ENCODE results near the genes RAB1A and CNRIP1.

GRCh38 chr2:64402823-64403295, 51.1 kb upstream of the LGALSL start:
- PRO-cap: no peak

DNA sequence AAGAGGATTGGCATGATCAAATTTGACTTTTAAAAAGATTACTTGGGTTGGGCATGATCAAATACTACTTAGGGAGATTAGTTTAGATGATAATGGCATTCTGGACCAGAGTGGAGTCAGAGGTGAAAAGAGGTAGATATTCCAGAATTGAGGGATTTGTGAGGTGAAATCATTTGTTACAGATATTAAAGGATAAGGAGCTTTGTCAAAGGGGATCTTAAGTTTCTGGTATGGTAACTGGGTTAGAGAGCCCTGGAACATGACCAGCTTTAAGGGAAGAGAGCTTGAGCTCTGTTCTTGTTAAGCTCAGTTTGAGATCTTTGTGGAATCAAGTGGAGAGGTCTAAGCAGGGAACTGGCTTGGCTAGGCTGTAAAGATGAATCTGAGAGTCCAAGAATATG, 8.2 kb downstream of the AFTPH start:
- PRO-cap: no peak

- PRO-cap: no peak
Observed at GRCh38 chr2:64551306-64552143, 27.4 kb downstream of the AFTPH start.

DNA sequence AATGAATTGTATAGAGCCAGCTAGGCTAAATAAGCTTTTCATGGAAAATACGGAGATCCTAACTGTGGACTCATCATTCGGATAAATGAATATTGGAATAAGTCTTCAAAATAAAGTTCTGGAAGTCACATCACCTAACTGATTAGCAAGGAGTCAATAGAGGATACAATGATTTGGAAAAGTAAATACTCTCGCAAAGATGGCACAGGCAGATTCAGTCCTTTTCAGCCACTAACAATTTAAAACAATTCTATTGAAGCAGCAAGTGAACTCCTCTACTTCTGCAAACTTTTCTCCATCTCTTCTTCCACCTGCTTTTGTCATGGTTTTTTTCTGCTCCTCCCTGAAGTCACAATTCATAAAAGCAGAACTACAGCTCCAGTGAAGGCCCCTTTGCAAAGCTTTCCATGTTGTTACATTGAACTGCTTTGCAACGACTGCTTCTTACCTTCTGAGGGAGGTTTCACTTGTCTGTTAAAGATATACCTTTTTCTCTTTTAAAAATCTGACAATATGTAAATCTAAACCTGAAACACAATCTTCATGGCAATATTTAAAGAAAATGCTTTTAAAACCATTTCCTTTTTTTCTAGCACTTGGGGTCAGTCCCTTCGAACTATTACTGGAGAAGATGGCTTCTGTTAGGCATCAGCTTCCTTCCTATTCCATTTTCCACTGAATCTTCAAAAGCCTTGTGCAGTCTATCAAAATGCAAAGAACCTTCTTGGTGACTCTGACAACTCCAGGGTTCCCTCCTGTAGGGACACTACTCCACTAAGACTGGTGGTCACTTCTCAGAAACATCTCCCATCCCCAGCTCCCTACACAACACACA, 3.7 kb upstream of the SERTAD2 start:
- PRO-cap: no peak

- PRO-cap: unidirectional peak, plus-strand start at chr2:64679823
Observed at GRCh38 chr2:64679644-64680136, 26.0 kb upstream of the SERTAD2 start.

- PRO-cap: no peak
Observed at GRCh38 chr2:64838680-64839223, 150.4 kb upstream of the SLC1A4 start.

DNA sequence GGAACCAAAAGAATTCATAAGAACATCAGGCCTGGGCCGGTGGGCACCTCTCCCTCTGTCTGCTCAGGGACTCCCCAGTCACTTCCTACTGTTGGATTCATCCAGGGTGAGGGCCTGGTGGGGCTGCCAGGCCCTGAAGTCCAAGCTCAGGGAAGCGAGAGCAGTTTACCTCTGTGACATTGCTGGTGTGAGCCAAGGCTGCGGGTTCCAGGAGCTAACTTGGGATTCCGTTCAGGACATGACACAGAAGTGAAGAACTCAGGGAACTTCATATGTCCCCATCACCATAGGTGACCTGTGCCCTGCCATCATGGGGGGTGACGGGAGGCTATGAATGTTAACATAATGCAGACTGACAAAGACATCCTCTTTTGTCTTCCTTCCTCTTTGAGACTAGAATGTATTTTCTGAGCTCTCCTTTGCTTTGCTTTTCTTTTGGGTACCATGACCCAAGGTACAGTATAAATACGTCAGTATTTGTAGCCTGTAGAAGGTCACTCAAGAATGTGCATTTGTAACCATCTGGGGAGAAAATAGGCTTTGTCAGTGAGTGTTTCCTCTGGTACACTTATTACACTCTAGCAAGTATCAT, 130.5 kb upstream of the SLC1A4 start:
- PRO-cap: unidirectional peak, plus-strand start at position 367 of the sequence

GRCh38 chr2:64866713-64867240, 122.4 kb upstream of the SLC1A4 start:
- PRO-cap: no peak

DNA sequence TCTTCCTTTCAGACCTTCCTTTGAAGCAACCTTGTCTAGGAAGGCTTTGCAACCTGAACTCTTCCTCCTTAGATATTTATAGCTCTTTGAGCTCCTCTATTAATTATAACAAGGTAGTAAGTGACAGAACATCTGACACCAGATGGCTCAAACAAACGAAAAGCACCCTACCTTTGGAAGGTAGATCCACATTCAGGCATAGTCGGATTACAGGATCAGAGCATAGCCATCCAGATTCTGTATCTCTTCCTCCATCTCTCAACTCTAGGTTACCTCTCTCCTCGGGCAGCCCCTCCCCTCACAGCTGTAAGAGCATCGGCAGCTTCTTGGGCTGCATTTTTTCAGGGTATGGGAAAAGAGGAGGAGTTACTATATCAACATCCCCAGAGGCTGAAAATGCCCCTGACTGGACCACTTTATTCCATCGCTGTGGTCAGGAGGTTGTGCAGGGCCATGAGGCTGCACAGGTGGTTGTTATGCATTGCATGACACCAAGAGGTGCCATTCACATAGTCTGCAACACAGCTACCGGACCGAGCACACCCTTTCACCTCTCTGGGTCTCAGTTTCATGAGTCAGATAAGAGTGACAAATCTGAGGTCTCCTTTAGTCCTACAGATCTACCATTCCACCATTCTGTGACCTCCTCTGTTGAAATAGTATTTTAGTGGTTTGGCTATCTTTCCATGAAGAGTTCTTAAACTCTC, 56.9 kb upstream of the SLC1A4 start:
- PRO-cap: no peak

DNA sequence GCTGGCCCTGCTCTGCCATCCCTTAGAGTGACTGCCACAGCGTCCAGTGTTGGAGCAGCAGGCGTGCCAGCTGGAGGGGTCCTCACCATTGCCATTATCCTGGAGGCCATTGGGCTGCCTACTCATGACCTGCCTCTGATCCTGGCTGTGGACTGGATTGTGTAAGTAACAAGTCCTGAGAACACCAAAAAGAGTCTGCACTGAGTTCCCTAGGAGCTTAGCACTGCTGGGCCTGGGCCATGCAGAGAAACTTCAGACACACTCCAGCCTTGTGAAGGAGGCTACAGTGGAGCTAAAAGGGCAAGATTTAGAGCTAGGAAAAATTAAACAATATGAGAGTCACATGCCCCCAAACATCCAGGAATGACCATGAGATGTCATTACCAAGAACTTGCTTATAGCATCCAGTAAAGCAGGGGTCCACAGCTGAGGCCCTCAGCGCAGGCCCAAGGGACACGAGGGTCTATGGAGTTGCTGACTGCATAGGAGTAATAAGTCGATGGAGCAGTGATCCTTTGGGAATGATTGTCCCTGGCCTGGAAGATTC, 29.4 kb downstream of the SLC1A4 start:
- PRO-cap: no peak

DNA sequence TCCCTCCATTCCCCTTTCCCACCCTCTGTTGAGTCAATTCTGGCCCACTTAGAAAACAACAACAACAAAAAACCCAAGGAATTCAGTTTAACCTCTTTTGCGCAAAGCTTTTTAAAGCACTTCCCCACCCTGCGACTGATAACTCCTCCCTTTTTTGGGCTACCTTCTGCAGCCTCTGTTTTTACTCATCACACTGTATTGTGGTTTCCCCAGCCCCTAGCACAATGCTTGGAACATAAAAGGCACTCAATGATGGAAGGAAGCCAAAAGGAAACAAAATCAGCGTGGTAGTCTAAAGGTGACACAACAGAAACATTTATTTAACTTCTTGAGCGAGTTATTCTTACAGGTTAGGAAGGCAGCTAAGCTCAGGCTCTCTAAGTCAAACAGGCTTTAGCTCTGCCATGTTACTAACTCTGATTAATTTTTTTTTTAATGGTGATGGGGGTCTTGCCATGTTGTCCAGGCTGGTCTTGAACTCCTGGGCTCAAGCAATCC, 1.2 kb downstream of the CEP68 start:
- PRO-cap: unidirectional peak, minus-strand start at position 63 of the sequence; unidirectional peak, minus-strand start at position 137 of the sequence

- PRO-cap: bidirectional peak, plus-strand start at chr2:65130451, minus-strand start at chr2:65130127
Observed at GRCh38 chr2:65129853-65130376, at the start of gene RAB1A. RAB1A (minus strand) TSS chr2:65130106.

DNA sequence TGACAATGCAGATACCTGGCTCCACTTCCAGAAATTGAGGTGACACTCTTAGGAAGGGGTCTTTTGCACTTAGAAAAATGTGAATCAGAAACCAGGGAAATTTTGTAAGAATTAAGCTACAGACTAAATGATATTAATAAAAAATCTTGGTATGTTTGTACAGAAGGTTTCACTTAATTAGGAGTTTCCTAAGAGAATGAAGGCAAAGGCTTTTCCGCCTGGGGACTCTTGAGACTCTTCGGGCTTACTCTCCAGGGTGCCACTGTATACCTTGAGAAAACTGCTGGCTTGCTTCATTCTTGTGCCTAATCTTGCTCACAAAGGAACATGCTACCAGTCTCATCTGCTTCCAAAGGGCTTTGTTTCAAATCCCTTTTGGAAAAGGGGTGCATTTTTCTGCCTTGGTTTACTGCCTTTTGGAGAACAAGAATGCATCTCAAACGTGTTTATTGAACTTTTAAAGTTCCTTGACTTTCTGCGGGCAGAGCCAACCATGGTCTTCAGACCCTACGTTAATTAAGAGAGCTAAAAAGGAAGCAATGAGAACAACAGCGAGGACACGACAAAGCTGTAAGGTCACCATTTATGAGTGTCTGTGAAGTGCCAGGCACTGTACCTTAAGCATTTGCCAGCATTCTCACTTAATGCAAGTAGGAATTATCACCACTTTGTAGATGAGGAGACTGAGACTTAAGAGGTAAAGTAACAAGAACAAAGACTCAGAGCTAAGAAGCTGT, 49.6 kb downstream of the ACTR2 start:
- PRO-cap: no peak

DNA sequence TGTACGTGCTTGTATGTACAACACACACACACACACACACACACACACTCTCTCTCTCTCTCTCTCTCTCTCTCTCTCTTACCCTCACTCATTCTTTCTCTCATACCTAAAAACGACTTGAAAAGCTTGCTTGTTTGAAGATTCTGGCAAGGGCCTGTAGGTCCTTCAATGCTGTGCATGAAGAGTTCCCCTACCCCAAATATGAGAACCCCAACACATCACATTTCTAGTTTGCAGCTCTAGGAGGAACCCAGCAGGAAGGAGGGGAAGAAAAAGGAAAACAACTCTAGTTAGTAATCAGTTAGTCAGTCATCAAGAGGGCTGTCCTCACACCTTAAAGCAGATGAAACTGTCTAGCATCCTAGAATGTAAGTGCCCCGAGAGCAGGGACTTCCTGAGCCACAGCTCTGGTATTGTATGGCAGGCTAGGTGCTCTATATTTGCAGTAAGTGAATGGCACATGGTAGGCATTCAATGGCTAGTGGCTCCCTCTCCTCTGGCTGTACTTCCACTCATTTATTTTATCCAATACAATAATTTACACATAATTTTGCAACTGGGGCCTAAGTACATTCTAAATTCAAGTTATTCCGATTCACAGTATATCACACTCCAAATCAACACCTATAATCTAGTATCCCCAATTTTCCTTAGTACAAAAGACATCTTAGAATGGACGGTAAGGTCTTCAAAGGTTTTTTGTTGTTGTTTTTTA, 10.2 kb downstream of the SPRED2 start:
- PRO-cap: no peak

- PRO-cap: no peak
Observed at GRCh38 chr2:65630671-65630922, 198.2 kb upstream of the SPRED2 start.

- PRO-cap: no peak
Observed at GRCh38 chr2:67455258-67455603, 58.1 kb downstream of the ETAA1 start.

- PRO-cap: no peak
Observed at GRCh38 chr2:67477278-67477819, 80.2 kb downstream of the ETAA1 start.

- PRO-cap: no peak
Observed at GRCh38 chr2:68250077-68250478, 2.3 kb downstream of the PPP3R1 start.

DNA sequence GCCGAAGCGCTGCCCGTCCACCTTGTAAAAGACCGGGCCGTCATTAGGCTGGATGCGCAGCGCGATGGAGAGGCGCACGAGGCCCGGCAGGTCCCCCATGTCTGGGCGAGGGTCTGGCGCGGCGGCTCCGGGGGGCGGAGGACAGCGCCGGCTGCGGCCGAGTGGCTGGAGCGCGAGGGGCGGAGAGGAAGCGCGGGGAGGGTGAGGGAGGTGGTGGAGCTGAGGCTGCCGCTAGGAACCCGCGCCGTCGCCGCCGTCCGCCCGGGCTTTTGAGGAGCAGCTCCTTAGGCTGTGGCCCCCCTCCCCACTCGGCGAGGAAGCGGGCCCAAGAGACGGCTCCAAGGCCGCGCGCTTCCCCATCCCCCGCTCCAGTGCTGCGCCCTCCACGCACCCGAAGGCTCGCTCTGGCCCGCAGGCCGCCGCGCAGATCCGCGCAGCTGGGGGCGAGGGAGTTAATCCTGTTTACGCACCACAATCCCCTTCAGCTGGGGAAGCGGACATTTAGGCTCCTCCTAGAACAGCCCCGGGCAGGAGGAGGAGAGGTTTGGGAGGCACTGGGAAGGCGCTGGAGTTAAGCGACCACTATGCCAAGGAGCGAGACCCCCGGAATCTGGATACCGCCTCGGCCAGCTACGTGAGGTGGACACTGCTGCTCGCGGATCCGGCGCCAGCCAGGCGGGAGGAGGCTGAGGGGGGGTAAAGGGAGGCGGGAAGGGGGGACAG, at the start of gene CNRIP1:
Gene CNRIP1 (minus strand): TSS at position 648 of the 723 bp plus-strand sequence.
- PRO-cap: bidirectional peak, plus-strand start outside the sequence, minus-strand start at position 612 of the sequence

DNA sequence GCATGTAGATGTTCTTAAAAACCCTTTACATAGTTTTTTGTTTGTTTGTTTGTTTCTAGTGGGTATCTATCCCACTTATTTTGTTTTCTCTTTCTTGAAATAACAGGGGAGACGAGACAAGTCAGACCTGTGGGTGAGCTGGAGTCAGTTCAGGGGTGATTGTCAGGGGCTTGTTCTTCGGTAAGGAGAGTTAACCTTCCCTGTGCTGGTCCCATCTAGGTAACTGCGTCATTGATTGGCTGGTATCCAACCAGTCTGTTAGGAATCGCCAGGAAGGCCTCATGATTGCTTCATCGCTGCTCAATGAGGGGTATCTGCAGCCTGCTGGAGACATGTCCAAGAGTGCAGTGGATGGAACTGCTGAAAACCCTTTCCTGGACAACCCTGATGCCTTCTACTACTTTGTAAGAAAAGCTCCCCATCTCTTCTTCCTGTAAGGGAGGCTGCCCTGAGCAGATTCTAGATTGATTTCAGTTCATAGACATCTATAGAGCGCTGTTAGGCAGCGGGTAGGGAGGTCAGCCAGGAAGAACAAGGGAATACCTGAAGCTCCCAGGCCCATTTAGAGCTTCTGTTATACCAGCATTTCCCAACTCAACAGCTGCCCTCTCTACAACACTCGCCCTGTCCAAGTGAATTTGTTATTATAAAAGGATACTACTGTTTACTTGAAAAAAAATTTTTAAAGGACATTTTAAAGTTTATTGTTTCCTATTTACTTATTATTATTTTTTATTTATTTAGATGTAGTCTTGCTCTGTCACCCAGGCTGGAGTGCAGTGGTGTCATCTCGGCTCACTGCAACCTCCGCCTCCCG, 21.4 kb downstream of the PLEK start:
- PRO-cap: no peak